Heart left ventricle (tissue), 7 donors: ENCODE measurements around the genes WASHC2C, ANXA8L1, PTPN20 and NPY4R2.

DNA sequence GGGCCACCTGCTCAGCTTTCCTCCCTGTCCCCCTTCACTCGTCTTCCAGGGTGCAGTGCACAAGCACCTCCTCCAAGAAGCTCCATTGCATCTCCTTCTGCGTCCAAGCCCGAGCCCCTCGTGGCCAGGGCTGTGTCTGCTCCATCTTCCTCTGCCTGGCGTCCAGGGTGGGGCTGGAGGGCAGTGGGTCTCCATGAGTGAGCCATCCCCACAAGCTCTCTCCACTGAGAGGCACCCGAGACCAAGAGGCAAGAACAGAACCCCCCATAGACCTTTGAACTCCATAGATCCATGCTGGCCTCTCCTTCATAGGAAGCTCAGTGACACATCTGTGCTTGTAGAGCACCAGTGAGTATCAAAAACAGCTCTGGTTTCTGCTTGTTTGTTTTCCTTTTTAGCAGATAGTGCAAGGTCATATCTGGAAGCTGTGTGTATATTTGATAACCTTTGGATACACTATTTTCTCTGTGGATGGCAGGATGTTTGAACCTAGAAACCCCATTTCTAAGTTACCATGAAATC lies 2.0 kb upstream of the DEPP1 start:
- PRO-cap, 6 experiments, result no peak in any of the 6 experiments
- RAMPAGE, long total RNA, 2 experiments, result no peak in any of the 2 experiments
- RRBS, result no CpG with 5 or more reads among the region's 6 CpGs

GRCh38 chr10:44986500-44987158 lies 8.0 kb upstream of the DEPP1 start:
- PRO-cap, 6 experiments, result peak in 1 of 6 experiments; most common plus-strand start chr10:44987014 (in 1); most common minus-strand start chr10:44986693 (in 1)
- RAMPAGE, long total RNA, 2 experiments, result no peak in any of the 2 experiments
- RRBS, result no CpG with 5 or more reads among the region's 3 CpGs

- PRO-cap, 6 experiments, result no peak in any of the 6 experiments
- RAMPAGE, long total RNA, 2 experiments, result no peak in any of the 2 experiments
- RRBS, result no CpG with 5 or more reads among the region's 11 CpGs
Observed at GRCh38 chr10:45454101-45454870, 80.3 kb downstream of the ALOX5 start.

GRCh38 chr10:45460445-45460831 lies 74.7 kb downstream of the MARCHF8 start:
- PRO-cap, 6 experiments, result no peak in any of the 6 experiments
- RAMPAGE, long total RNA, 2 experiments, result no peak in any of the 2 experiments
- RRBS, result no CpG with 5 or more reads among the region's 4 CpGs

- PRO-cap, 6 experiments, result no peak in any of the 6 experiments
- RAMPAGE, long total RNA, 2 experiments, result no peak in any of the 2 experiments
- RRBS, result no CpG with 5 or more reads among the region's 6 CpGs
Observed at GRCh38 chr10:45470140-45470636, 65.0 kb downstream of the MARCHF8 start.

- PRO-cap, 6 experiments, result peak in 6 of 6 experiments; most common plus-strand start chr10:45594335 (in 4); most common minus-strand start chr10:45594907 (in 4)
- RAMPAGE, long total RNA, 2 experiments, result start-site peak on the minus strand in 1 of 2 experiments, at chr10:45594557-45594581 at its widest, 59 reads per replicate
- RRBS, result 2% methylated on average over 22 of the region's 96 CpGs
Observed at GRCh38 chr10:45593978-45595278, 59.3 kb upstream of the MARCHF8 start.

GRCh38 chr10:45627460-45628132 lies 45.0 kb downstream of the ZFAND4 start:
- PRO-cap, 6 experiments, result peak in 5 of 6 experiments; most common plus-strand start chr10:45627696 (in 3)
- RAMPAGE, long total RNA, 2 experiments, result no peak in any of the 2 experiments
- RRBS, result no CpG with 5 or more reads among the region's 5 CpGs

GRCh38 chr10:45726639-45728022 lies at the start of gene WASHC2C:
Gene WASHC2C (plus strand): TSS chr10:45727266.
- PRO-cap, 6 experiments, result peak in 6 of 6 experiments; most common plus-strand start chr10:45727222 (in 3); most common minus-strand start chr10:45727178 (in 6)
- RAMPAGE, long total RNA, 2 experiments, result start-site peak on the plus strand in 2 of 2 experiments, at chr10:45727211-45727283 at its widest, 626 to 755 reads per replicate
- RRBS, result under 1% methylated on average over 7 of the region's 95 CpGs

DNA sequence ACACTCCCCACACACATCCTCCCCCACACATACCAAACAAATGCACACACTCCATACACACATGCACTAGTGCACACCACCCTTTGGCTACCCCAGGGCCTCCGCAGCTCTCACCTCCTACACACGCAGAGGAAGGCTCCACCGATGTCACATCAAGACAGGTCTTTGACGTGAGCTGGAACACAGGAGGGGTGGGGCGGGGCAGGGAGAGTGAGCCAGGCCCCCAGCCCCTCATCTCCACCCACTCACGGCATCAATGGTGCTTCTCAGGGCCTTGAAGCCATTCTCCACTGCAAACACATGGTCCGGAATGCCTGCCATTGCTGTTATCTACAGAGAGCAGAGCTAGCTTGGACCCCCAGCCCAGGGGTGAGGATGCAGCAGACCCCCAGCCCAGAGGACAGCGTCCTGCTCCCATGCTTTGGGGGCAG lies 47.9 kb upstream of the MSMB start:
- PRO-cap, 6 experiments, result no peak in any of the 6 experiments
- RAMPAGE, long total RNA, 2 experiments, result no peak in any of the 2 experiments
- RRBS, result no CpG with 5 or more reads among the region's 8 CpGs

GRCh38 chr10:46284340-46285357 lies 2.1 kb upstream of the ANTXRL start:
- PRO-cap, 6 experiments, result peak in 6 of 6 experiments; most common plus-strand start chr10:46284721 (in 4); most common minus-strand start chr10:46284623 (in 6)
- RAMPAGE, long total RNA, 2 experiments, result no peak in any of the 2 experiments
- RRBS, result no CpG with 5 or more reads among the region's 81 CpGs

DNA sequence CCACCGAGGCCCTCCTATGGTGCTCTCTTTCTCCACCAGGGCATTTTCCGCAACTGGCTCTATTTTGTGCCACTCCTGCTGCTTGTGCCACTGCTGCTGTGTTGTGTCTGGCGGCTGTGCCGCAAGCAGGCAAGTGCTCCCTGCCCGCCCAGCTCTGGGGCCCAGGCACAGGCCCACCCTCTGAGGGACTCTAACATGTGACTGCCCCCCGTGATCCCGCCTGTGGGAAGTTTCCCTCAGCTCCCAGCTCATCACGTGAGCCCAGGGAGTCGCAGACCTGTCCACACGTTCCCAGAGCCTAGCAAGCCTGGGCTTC lies 22.2 kb downstream of the ANTXRL start:
- PRO-cap, 6 experiments, result peak in 2 of 6 experiments; most common plus-strand start position 257 of the sequence (in 2); most common minus-strand start position 156 of the sequence (in 1)
- RAMPAGE, long total RNA, 2 experiments, result no peak in any of the 2 experiments
- RRBS, result no CpG with 5 or more reads among the region's 10 CpGs

- PRO-cap, 6 experiments, result no peak in any of the 6 experiments
- RAMPAGE, long total RNA, 2 experiments, result no peak in any of the 2 experiments
- RRBS, result no CpG with 5 or more reads among the region's 12 CpGs
Observed at GRCh38 chr10:46375523-46375944, at the start of gene ANXA8L1. Gene ANXA8L1 (plus strand): TSS chr10:46375776.

DNA sequence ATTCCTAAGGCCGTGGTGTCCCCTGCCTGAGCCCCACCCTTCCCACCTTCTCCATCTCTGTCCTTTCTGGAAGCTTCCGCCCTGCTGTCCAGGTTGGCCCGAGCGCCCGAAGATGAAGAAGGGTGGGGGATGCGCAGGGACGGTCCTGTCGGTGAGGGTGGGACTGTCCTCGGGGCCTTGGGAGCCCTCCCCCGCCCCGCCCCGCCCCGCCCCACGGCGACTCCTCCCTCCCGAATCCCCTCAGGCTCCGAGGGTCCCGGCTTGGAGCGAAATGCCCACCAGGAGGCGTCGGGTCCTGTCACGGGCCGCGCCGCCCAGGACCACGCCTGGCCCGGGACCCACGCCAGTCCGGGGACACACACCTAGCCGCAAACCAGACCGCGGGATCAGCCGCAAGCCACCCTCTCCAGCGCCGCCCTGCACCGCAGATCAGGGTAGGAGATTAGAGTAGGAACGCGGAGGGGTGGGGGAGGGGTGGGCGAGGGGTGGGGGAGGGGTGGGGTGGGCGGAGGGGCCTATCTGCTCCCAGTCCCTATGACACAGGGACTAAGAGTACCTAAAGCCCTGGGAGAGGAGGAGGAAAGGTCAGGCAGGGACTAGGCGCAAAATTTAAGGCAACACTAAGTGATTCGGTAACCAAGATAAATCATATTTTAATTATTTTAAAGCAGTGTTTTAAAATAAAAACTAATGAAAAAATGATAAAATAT lies 15.2 kb downstream of the GPRIN2 start:
- PRO-cap, 6 experiments, result no peak in any of the 6 experiments
- RAMPAGE, long total RNA, 2 experiments, result no peak in any of the 2 experiments
- RRBS, result 3% methylated on average over 10 of the region's 42 CpGs

- PRO-cap, 6 experiments, result no peak in any of the 6 experiments
- RAMPAGE, long total RNA, 2 experiments, result no peak in any of the 2 experiments
- RRBS, result no CpG with 5 or more reads among the region's 1 CpG
Observed at GRCh38 chr10:46542877-46543125, 13.7 kb downstream of the GPRIN2 start.

- PRO-cap, 6 experiments, result peak in 4 of 6 experiments; most common minus-strand start chr10:46911353 (in 4)
- RAMPAGE, long total RNA, 2 experiments, result start-site peak on the plus strand in 2 of 2 experiments, at chr10:46911425-46911472 at its widest, 119 to 153 reads per replicate
- RRBS, result no CpG with 5 or more reads among the region's 30 CpGs
Observed at GRCh38 chr10:46911152-46911552, at the start of gene PTPN20. Gene PTPN20 (plus strand): TSS chr10:46911428.

DNA sequence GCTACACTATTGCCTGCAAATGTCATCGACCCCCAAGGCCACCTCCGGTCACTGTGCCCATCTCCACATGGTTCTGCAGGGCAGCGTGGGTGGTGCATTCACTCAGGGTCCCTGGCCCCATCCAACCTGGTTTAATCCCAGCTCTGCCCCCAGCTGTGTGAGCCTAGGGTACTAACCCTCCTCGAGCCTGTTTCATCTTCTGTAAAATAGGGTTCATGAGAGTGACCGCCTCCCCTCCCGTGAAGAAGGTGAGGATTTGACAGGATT lies 114.8 kb downstream of the PTPN20 start:
- PRO-cap, 6 experiments, result no peak in any of the 6 experiments
- RAMPAGE, long total RNA, 2 experiments, result no peak in any of the 2 experiments
- RRBS, result no CpG with 5 or more reads among the region's 6 CpGs

GRCh38 chr10:47321988-47322244 lies 338 bp upstream of the GDF2 start:
- PRO-cap, 6 experiments, result no peak in any of the 6 experiments
- RAMPAGE, long total RNA, 2 experiments, result no peak in any of the 2 experiments
- RRBS, result no CpG with 5 or more reads among the region's 5 CpGs

GRCh38 chr10:47918594-47918819 lies at the start of gene NPY4R2:
Gene NPY4R2 (plus strand): TSS chr10:47918662.
- PRO-cap, 6 experiments, result no peak in any of the 6 experiments
- RAMPAGE, long total RNA, 2 experiments, result no peak in any of the 2 experiments
- RRBS, result no CpG with 5 or more reads among the region's 24 CpGs

- PRO-cap, 6 experiments, result no peak in any of the 6 experiments
- RAMPAGE, long total RNA, 2 experiments, result no peak in any of the 2 experiments
- RRBS, result no CpG with 5 or more reads among the region's 1 CpG
Observed at GRCh38 chr10:47942182-47942705, 23.8 kb downstream of the NPY4R2 start.

DNA sequence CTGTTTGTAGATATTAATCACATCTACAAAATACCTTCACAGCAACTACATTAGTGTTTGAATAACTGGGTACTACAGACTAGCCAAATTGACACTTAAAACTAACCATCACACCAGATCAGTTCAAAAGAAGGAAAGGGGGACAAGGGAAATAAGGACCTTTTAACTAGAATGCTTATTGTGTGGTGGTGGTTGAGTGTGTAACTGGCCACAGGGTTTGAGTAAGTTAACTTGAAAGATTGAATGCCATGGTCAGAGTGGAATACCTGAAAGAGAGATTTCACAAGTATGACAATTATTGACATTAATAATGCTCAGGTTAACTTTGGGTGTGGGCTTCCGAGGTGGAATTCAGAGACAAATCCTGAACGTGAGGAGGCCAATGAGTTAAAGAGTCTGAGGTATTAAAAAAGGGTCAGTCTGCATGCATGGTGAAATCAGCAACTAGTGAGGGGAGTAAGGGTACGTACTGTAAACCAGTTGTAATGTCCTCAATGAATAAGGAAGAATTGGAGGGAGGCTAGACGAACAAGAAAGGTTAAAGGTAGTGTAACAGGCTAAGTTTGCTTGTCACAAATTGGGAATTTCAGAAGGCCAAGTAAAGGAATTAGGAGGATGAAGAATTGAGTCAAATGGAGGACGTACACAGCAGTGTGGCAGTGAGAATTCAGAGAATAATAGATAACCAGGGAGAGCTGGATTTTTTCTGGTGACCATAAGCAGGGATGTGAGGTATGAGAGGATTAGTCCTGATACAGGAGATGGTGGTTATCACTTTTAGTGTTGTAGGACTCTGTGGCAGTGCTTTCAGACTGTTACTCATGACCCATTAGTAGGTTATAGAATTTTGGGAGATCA lies 12.0 kb downstream of the MAPK8 start:
- PRO-cap, 6 experiments, result no peak in any of the 6 experiments
- RAMPAGE, long total RNA, 2 experiments, result no peak in any of the 2 experiments
- RRBS, result no CpG with 5 or more reads among the region's 5 CpGs